Hepatocyte (in vitro differentiated cells and primary cell): Measurements from ENCODE around the gene NUBPL.

GRCh38 chr14:31560845-31561897 lies at the start of gene NUBPL:
Gene NUBPL (plus strand): TSS chr14:31561404.
- RAMPAGE, long total RNA, result no peak
- RRBS, result no CpG with 5 or more reads among the region's 40 CpGs

- RAMPAGE, long total RNA, result no peak
- RRBS, result no CpG with 5 or more reads among the region's 5 CpGs
Observed at GRCh38 chr14:32075533-32076034, 1.5 kb upstream of the ARHGAP5 start.

DNA sequence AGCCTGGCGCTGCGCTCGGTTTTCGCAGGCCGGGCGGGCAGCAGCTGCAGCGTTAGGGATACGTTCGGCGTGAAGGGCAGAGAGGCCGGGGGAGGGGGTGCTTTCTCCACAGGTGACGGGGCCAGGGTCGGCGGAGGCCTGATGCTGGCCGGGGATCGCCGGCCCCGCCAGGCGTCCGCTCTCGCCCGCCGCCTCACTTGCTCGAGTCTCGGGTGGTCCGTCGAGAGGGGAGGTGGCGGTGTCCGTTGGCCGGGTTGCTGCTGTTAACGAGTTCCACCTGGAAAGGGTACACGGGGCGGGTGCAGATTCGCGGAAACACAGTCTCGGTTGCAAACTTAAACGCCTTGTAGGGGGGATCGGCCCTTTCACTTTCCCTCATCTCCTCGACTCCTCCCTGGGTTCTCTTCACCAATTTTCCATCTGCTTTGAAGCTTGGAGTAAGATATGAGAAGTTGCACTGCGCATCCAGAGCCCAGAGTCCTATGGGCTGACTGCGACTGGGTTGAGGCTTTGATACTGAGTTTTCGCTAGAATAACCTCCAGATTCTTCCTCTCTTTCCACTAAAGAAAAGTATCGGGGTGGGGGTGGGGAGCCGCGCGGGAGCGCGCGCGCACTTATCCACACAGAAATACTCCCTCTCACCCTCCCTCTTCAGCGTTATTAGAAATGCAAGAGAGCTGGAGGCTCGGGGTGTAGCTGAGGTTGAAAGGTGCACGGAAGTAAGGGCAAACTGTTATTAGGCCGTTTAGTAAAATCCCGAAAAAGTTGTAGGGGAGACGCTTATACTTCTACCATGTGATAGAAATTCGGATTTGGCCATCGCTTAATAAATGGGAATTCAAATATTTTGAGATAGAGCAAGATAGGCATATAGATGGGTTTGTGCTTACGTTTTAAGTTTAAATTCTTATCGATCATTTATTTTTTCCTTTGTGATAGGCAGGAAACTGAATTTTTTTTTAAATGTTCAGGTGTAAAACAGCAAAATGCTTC lies 770 bp downstream of the ARHGAP5 start:
- RAMPAGE, long total RNA, result no peak
- RRBS, result under 1% methylated on average over 27 of the region's 60 CpGs

- RAMPAGE, long total RNA, result no peak
- RRBS, result no CpG with 5 or more reads among the region's 3 CpGs
Observed at GRCh38 chr14:32091427-32092235, 14.5 kb downstream of the ARHGAP5 start.

GRCh38 chr14:32110284-32111475 lies 33.6 kb downstream of the ARHGAP5 start:
- RAMPAGE, long total RNA, result no peak
- RRBS, result no CpG with 5 or more reads among the region's 5 CpGs

GRCh38 chr14:32417721-32418428 lies 88.8 kb downstream of the AKAP6 start:
- RAMPAGE, long total RNA, result no peak
- RRBS, result no CpG with 5 or more reads among the region's 4 CpGs

- RAMPAGE, long total RNA, result no peak
- RRBS, result no CpG with 5 or more reads among the region's 25 CpGs
Observed at GRCh38 chr14:32484059-32485249, 155.4 kb downstream of the AKAP6 start.

GRCh38 chr14:32494595-32495678 lies 165.8 kb downstream of the AKAP6 start:
- RAMPAGE, long total RNA, result no peak
- RRBS, result no CpG with 5 or more reads among the region's 11 CpGs

DNA sequence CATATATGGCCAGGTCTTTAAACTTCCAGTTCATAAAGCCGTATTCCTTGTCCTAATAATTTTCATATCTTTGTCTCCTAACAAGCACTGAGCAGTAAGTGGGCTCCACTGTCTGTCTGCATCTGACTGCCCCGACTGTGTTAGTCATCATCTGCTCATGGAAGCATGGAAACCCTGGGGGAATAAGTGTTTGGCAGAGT lies 294.5 kb downstream of the AKAP6 start:
- RAMPAGE, long total RNA, result no peak
- RRBS, result no CpG with 5 or more reads among the region's 2 CpGs

- RAMPAGE, long total RNA, result no peak
- RRBS, result 37% methylated on average over 2 of the region's 9 CpGs
Observed at GRCh38 chr14:32937539-32937996, 1.1 kb upstream of the NPAS3 start.

DNA sequence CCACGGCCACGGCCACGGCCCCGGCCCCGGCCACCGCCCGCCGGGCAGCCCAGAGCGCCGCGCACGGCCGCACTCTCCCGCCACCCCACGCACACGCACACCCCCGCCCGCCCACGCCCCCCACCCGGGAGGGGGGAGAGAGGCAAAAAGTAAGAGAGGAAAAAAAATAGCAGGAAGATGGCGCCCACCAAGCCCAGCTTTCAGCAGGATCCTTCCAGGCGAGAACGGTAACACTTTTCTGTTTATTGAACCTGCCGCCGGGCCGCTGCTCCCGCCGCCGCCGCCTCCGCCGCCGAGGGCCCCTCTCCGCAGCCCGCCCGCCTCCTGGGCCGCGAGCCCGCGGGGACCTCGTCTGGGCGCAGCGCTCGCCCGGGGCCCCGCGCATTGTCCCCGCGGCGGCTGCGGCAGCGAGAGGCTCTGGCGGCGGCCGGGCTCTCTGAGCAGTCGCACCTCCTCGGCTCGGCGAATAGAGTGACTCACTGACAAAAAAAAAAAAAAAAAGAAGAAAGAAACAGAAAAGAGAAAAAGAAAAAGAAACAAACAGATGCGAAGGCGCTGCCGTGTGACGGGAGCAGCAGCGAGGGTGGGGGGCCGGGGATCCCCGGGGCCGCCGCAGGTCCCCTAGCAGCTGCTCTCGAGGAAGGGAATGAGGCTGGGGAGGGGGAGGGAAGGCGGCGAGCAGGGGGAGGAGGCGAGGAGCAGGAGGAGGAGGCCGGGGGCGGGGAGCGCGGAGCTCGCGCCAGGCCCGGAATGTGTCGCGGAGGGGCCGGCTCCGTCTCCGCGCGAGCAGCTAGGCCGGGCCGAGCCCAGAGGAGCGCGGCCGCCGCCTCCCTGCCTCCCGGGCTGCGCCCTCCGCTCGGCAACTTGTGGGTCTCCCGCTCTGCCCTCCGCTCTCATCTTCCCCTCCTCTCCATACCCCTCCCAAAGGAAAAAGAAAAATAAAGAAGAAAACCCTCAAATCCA lies 742 bp downstream of the NPAS3 start:
- RAMPAGE, long total RNA, result no peak
- RRBS, result 2% methylated on average over 39 of the region's 98 CpGs

- RAMPAGE, long total RNA, result no peak
- RRBS, result no CpG with 5 or more reads among the region's 9 CpGs
Observed at GRCh38 chr14:32986614-32987305, 48.1 kb downstream of the NPAS3 start.

GRCh38 chr14:33611392-33611846 lies 339.5 kb downstream of the EGLN3 start:
- RAMPAGE, long total RNA, result no peak
- RRBS, result no CpG with 5 or more reads among the region's 4 CpGs

GRCh38 chr14:33766723-33767104 lies 184.2 kb downstream of the EGLN3 start:
- RAMPAGE, long total RNA, result no peak
- RRBS, result no CpG with 5 or more reads among the region's 2 CpGs

DNA sequence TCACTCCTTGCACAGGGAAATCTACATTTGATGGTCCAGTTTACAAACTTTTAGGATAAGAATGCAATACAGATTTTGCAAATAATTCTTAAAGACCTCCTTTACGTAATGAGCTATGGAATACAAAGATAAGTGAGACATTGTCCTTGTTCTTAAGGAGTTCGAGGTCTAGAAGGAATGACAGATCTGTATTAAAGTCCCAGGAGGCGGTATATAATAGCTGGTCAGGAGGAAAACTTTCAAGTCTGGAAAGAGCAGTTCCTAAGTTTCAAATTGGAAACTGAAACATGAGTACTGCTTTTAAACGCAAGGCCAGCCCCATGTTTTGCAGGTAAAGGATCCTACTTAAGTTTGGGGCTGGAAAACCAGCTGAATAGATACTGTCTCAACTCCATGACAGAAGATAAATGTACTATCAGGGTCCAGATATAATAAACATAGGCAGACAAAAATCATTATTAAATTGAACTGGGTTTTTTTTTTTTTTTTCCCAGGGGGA lies 68.8 kb upstream of the EGLN3 start:
- RAMPAGE, long total RNA, result no peak
- RRBS, result no CpG with 5 or more reads among the region's 4 CpGs

DNA sequence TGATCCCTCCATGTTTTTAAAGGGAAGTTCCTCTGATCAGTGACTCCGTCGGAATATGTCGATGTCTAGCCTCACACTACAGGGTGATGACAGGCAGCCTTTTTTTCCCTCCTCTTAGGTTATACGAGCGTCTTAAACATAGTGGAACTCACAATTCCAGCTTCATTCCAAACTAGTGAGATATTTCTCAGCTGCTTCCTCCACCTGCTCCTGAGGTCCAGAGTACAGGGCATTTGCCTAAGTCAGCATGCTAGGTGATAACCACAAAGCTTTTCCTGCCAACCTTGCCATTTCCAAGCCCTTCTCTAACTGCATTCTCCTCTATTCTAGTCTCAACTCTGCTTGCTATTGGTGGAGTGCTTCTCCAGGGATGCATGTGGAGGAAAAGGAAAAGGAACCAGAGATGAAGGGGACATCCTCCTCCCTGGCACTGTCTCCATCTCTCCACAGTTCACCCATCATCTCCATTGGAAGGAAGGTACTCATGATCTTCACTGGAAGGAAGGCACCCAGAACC lies 87.8 kb upstream of the EGLN3 start:
- RAMPAGE, long total RNA, result no peak
- RRBS, result no CpG with 5 or more reads among the region's 5 CpGs

DNA sequence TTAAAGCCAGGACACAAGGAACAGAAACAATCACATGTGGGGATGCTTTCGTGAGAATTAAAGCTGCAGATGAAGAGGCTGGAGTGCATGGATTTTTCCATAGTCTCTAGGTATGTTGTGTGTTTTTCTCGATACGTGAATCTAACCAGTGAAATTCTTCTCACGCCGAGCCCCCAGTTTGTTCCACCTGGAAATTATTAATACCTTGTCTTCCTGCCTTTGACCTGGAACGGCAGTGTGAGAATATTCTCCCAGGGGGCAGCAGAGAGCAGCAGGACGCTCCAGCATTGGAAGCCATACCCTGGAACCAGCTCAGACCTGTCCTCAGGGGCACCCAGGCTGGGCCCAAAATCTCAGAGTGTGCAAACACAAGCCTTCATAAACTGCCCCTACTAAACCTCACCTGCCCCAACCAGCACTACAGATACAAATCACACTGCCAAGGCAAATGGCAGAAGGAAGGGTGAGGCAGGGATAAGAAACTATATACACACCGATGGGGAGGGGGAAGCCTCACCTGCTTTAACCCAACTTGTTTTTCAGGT lies 130.4 kb downstream of the SPTSSA start:
- RAMPAGE, long total RNA, result no peak
- RRBS, result no CpG with 5 or more reads among the region's 8 CpGs

DNA sequence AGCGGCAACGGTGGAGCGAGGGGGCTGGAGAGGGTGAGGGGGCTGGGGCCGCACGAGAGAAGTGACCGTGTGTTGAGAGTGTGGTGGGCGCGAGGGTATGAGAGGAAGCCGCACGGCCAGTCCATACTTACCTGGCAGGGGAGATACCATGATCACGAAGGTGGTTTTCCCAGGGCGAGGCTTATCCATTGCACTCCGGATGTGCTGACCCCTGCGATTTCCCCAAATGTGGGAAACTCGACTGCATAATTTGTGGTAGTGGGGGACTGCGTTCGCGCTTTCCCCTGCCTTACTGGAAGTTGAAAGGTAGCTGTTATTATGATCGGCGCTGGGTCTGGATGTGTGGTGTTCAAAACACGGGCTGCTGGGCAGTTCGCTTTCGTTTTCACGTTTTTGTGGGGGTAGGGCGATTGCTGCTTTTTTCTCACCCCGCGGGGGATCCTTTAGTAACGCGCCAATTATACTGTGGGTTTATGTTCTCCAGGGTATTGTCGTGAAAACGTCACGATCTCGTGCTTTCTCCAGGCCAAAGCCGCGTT lies 7.2 kb upstream of the EAPP start:
- RAMPAGE, long total RNA, result no peak
- RRBS, result no CpG with 5 or more reads among the region's 35 CpGs

DNA sequence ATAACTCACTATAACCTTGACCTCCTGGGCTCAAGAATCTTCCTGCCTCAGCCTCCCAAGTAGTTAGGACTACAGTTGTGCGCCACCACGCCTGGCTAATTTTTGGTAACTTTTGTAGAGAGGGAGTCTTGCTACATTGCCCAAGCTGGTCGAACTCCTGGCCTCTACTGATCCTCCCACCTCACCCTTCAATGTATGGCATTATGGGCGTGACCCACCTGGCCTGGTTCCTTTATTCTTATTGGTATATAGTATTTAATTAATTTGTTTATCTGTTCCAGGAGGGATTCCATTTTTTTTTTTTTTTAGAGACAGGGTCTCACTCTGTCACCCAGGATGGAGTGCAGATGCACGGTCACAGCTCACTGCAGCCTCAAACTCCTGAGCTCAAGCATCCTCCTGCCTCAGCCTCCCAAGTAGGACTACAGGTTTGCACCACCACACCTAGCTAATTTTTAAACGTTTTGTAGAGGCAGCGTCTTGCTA lies 40.9 kb upstream of the EAPP start:
- RAMPAGE, long total RNA, result no peak
- RRBS, result no CpG with 5 or more reads among the region's 7 CpGs

GRCh38 chr14:34619490-34620548 lies 10.1 kb downstream of the SNX6 start:
- RAMPAGE, long total RNA, result no peak
- RRBS, result no CpG with 5 or more reads among the region's 7 CpGs